Cardiac septum (tissue), 1 donor: ENCODE results near the genes C1orf185 and TTC39A.

- PRO-cap = no peak
Observed at GRCh38 chr1:50026067-50026434, 2.3 kb upstream of the AGBL4 start.

- PRO-cap = no peak
Observed at GRCh38 chr1:50332752-50333397, 90.4 kb downstream of the DMRTA2 start.

DNA sequence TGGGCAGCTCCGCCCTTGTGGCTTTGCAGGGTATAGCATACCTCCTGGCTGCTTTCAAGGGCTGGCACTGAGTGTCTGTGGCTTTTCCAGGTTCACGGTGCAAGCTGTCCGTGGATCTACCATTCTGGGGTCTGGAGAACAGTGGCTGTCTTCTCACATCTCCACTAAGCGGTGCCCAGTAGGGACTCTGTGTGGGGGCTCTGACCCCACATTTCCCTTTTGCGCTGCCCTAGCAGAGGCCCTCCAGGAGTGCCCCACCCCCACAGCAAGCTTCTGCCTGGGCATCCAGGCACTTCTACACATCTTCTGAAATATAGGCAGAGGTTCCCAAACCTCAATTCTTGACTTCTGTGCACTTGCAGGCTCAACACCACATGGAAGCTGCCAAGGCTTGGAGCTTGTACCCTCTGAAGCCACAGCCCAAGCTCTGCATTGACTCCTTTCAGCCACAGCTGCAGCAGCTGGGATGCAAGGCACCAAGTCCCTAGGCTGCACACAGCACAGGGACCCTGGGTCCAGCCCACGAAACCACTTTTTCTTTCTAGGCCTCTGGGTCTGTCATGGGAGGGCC is 204.6 kb downstream of the FAF1 start:
- PRO-cap = no peak

DNA sequence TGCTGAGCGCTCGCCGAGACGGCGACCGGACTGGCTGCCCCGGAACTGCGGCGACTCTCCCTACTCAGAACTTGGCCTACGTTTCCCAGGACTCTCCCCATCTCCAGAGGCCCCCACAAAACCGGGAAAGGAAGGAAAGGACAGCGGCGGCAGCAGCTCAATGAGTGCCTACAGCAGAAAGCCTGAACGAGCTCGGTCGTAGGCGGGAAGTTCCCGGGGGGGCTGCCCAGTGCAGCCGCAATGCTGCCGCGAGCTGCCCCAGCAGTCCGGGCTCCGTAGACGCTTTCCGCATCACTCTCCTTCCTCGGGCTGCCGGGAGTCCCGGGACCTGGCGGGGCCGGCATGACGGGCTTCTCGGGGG is 936 bp upstream of the CDKN2C start:
- PRO-cap = no peak

DNA sequence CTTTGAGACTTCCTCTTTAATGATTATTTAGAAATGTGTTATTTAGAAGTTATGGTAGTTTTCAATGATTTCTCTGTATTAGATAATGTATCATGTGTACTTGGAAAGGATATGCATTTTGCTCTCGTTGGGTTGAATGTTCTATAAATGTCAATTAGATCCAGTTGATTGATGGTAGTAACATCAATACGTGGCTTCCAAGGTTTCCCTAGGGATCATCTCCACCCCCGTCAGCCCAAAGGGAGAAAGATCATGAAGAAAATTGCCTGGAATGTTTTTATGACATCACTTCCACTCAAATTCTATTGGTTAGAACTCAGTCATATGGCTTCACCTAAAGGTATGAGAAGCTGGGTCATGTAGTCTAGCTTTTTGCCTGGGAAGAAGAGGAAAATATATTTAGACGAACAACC is at the start of gene C1orf185:
C1orf185 (plus strand) TSS at position 319 of the 413 bp plus-strand sequence.
- PRO-cap = no peak

GRCh38 chr1:51235455-51236126 is 482 bp upstream of the RNF11 start:
- PRO-cap = bidirectional peak, plus-strand start at chr1:51236024, minus-strand start at chr1:51235923

GRCh38 chr1:51236615-51237464 is 767 bp downstream of the RNF11 start:
- PRO-cap = unidirectional peak, minus-strand start at chr1:51237105

GRCh38 chr1:51314840-51315412 is 15.4 kb downstream of the TTC39A start:
- PRO-cap = no peak

DNA sequence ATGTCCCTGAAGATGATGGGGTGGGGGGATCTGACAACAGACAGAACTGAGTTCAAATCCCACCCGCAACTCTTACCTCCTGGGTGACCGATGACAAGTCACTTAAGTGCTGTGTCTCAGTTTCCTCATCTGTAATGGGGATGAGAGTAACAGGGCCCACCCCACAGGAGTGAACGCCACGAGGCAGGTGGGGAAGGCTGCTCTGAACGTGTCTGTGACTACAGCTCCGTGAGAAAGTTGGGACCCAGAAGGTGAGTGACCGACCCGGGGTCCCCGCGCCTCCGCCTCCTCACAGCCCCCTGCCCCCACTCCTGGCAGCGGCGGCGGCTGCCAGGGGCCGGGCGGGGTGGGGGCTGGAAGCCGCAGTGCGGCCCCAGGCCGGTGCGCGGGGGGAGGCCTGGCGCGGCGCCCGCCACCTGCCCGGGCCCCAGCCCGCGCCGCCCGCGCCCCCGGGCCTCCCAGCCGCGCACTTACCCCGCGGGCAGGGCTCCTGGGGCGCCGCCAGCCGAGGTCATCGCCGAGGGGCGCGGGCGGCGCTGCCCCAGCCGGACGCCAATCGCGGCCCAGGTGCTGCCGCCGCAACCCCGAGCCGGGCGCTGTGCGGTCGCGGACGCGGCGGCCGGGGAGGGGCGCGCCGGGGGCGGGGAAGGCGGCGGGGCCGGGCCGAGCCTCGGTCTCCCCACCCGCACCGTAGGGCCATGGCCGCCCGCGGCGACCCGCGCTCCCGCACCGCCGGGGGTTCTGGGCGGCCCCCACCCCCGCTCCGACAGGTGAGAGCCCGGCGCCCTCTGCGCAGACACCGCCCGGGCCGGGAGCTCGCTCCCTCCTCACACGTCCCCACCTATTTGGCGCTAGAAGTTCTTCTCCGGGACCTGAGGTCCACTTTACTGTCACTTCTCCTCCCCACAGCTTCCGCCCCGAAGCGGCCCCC is at the start of gene TTC39A:
TTC39A (minus strand) TSS at position 600 of the 931 bp plus-strand sequence.
- PRO-cap = no peak

- PRO-cap = no peak
Observed at GRCh38 chr1:51416221-51416734, 85.9 kb upstream of the TTC39A start.

- PRO-cap = no peak
Observed at GRCh38 chr1:51548804-51549452, 29.9 kb upstream of the EPS15 start.

DNA sequence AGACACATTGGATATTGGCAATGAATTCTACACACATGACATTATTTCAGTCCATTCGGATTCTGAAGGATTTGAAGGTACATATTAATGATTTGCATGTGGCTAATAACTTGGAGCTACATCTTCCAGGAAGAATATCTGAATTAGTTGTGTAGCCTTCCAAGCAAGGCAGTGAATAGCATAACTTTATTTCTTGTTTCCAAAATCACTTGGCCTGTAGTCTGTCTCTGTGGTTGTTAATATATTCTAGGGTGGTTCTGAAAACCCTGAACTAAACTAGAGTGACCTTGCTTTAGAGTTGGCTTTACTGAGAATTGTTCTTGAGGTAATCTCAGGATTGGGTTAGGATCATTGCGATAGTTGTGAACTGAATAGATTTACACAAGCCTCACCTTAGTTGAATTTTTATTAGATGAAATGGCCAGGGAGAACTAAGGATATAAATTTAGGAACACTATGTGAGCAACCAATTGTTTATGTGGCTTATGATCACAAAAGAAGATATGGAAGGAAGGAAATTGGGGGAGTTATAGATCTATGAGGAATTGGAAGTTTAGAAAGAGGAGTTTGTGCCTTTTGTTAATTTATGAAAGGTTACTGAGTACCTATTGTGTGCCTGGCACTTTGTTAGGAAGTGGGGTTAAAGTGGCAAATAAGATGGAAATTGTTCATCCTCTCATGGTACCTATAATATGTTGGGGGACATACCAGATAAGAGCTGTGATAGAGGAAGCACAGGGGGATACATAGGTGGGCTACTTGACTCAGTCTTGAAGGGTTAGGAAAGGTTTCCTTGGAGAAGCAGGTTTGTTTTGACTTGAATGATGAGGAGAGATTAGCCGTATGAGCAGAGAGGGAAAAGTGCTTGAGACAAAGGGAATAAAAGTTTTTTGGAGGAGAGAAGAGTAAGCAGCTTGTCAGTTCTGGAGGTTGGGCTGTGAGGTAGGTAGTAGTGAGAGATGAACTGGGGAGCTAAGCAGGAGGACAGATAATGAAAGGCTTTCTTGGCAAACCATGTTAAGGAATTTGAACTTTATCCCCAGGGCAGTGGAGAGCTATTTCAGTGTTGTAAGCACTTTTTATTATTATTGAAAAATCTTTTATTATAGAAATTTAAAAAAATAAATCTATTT is 3.2 kb downstream of the OSBPL9 start:
- PRO-cap = no peak

DNA sequence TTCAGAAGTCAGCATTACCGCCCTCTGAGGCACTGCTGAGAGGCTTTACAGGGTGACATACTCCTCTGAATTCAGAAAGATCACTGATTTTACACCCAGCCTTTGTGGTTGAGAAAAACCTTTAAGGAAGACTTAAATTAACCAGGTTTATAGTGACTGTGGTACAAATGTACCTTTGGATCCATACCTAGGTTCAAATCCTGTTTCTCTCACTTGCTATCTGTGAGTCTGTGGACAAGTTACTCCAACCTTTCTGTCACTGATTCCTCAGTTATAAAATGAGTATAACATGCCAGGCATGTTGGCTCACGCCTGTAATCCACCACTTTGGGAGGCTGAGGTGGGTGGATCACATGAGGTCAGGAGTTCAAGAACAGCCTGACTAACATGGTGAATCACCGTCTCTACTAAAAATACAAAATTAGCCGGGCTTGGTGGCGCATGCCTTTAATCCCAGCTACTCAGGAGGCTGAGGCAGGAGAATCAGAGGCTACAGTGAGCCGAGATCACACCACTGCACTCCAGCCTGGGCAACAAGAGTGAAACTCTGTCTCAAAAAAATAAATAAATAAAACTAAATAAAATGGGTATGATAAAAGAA is 20.1 kb downstream of the OSBPL9 start:
- PRO-cap = no peak

DNA sequence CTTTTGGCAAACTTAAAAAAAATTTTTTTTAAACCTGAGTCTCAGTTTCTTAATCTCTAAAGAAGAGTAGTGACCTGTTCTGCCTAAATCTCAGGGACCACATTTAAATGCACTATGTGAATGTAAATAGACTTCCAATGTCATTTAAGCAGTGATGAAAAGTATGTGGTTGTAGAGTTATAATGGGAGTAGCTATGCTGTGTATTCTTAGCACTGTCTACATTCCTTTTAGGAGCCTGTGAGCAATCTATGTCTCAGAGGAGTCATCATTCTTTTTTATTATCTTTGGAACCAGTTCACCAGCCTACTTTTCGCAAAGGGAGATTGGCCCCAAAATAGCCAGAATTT is 44.1 kb downstream of the OSBPL9 start:
- PRO-cap = bidirectional peak, plus-strand start outside the sequence, minus-strand start at position 184 of the sequence

- PRO-cap = no peak
Observed at GRCh38 chr1:51672670-51673489, 56.0 kb downstream of the OSBPL9 start.

DNA sequence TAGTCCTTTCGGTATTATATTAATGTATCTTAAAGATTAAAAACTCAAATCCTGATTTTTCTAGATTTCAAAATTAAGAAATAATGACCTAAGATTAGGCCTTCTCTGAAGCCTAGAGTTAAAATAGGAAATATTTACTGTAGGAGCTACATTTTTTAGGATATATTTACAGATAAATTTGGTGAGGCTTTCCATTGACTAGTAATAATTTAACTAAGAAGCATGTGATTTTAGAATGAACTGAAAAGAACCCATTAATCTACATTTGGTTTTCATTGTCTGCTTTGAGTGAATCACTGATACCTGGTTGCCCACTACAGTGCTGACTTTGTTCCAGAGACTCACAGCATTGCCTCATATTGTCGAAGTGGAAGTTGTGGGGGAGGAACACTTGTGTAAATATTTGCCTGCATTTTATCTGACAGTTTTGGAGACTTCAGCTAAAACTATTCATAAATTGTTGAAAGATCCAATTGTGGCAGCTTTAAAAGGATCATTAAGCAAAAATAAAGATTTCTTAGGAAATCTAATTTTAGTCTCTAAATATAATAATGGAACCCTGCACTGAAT is 73.2 kb downstream of the OSBPL9 start:
- PRO-cap = no peak

DNA sequence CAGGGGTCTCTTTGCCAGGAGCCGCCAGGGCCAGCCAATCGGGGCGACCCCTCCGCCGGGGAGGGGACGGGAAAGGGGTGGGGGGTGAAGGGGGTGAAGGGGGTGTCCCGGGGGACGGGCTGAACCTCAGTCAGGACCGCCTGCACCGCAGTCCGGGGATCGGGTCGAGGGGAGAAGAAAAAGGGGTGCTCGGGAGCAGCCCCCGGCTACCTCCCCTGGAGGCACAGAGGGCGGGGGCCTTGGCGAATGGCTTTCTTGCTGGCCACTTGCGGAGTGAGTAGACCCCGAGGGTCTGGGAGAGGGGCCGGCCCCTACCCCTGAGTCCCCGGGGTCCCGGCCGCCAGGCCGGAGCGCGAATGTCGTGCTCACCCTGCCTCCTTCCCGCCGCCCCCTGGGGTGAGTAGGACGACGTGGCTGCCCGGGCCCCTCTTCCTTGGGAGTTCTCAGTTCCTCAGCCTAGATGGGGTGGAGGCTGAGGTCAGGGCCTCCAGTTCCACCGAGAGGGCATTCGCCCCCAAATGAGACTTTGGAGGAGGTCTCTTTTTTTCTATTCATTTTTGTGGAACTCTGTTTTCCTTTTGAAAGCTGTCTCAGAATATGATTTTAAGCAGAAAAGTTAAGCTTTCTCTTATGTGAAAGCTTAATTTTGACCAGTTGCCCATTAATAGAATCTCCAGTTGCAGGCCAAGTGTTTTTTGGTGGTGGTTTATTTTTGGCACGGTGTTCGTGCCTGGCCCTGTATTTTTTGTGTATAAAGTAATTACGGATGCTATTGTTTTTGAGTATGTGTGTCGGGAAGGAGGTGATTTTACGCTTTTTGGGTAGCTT is 113.1 kb downstream of the OSBPL9 start:
- PRO-cap = bidirectional peak, plus-strand start at position 123 of the sequence, minus-strand start outside the sequence

GRCh38 chr1:51879344-51879797 is 844 bp upstream of the NRDC start:
- PRO-cap = no peak

DNA sequence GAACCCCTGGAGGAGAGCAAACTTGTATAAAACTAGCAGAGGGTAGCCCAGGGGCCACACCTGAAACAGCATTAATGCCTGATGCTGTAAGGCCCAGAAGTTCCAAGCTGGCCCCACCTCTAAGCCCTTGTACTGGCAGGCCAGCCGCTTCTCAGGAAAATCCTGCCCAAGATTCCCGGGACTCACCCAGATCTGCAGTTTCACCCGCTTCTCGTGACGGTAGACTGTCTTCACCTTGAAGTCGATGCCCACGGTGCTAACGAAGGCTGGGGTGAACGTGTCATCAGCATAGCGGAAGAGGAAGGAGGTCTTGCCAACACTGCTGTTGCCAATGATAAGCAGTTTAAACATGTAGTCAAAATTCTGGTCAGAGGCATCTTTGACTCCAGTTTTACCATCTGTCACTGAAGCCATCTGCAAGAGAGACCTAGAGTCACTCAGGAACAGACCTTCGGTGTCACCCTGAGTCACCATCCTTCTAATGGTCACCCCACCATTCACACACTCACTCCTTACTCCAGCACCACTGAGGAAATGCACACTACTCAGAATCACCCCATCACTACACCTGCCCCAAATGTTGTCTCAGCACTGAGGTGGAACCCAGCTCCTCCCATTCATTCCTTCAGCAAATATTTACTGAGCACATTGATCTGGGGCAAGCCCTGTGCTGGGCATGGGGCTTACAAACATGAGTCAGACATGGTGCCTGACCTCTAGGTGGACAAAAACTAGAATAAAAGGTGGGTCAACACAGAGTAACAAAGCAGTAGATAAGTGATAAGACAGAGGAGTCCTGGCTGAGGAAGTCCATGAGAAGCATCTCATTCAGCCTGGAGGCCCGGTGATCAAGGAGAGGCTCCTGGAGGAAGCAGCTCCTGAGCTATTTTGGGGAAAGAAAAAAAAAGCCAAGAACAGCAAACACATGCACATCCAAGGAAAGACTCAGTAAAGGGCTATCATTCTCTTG is 13.5 kb downstream of the RAB3B start:
- PRO-cap = no peak

GRCh38 chr1:52028883-52029239 is 4.7 kb downstream of the KTI12 start:
- PRO-cap = no peak